Tongue (tissue), 2 donors: ENCODE data around the genes PCDHGA3, PCDHGB3, PCDHGC3 and PCDHGC4.

DNA sequence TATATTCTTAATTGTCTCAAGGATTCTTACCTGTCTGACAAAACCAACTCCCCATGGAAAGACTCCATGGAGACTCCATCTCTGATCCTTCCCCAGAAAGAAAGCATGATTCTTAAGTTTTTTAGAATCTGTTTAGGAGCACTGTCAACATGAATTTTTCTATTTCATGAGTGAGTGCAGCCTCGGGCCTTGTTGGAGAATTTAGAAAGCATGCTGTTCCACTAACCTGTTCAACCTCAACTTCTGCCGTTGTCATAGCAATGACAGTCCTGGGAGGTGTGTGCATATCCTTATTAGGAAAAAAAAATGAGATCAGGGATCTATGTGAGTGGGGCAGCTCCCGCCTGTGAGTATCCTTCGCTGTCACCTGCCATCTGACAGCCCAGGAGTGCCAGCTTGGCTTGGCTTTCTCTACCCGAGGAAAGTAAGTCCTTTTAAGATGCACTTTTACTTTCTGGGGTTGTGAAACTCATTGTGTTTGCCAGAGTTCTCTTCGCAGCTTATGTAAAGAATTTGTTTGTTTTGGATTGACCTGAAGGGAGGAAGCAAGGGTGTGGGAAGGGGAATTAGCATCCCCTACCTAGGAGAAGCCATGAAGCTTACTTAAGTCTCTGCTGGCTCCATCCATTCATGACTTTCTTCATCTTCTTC is 21.8 kb downstream of the PCDHAC2 start:
- RAMPAGE, long total RNA = no peak

- RAMPAGE, long total RNA = no peak
Measured at GRCh38 chr5:141077718-141078198, 16.7 kb upstream of the PCDHB2 start.

DNA sequence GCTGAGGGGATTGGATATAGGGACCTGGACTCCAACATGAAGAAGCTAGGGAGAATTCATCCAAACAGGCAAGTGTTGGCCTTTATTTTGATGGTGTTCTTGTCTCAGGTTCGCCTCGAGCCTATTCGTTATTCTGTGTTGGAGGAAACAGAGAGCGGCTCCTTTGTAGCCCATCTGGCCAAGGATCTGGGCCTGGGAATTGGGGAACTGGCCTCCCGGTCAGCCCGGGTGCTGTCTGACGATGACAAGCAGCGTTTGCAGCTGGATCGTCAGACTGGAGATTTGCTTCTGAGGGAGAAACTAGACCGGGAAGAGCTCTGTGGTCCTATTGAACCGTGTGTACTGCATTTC is 320 bp downstream of the PCDHB4 start:
- RAMPAGE, long total RNA = no peak

- RAMPAGE, long total RNA = no peak
Measured at GRCh38 chr5:141319835-141320662, 535 bp downstream of the TAF7 start.

DNA sequence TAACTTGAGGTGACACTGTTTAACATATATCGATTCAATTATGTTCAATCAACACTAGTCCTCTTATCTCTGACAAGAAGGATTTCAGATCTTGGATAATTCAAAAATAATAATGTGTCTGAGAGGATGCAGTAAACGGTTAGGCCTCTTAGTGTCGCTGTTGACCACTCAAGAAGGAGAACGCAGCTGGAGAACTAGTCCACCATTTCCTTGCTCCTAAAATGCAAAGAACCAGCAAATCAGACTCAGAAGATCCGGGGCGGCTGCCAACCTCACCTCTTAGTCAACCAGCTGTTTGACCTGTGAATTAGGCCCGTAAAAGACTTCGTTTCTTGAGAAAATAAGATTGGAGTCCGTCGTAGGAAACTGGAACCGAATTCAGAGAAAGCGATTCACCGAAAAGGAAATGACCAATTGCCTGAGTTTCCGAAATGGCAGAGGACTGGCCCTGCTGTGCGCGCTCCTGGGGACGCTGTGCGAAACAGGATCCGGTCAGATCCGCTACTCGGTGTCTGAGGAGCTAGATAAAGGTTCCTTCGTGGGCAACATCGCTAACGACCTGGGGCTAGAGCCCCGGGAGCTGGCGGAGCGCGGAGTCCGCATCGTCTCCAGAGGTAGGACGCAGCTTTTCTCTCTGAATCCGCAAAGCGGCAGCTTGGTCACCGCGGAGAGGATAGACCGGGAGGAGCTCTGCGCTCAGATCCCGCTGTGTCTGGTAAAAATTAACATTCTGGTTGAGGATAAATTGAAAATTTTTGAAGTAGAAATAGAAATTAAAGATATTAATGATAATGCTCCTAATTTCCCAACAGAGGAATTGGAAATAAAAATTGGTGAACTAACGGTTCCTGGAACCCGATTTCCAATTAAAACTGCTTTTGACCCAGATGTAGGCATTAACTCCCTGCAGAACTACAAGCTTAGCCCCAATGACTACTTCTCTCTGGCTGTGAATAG is at the start of gene PCDHGA3:
Gene PCDHGA3, plus strand, starts transcription at position 202 of the 957 bp plus-strand sequence.
- RAMPAGE, long total RNA = no peak

DNA sequence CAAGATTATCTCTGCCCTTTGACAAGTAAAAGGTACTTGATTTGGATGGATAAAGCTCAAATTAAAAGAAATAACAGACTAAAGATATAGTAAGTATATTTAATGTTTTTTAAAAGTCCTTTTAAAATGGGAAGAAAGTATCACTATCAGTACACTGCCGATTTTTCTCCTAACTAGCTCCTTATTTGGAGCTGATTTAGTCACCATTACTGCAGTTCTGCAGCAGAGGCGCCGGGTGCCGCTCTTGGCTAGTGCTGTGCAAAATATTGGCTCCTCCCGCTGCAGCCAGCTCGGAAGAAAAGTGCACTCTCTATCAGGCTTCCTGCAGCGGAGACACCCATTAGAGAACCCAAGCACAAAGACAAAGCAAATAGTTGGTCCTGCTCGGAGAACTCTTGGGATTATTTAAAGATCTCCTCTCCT is at the start of gene PCDHGB3:
Gene PCDHGB3, plus strand, starts transcription at position 304 of the 423 bp plus-strand sequence.
- RAMPAGE, long total RNA = no peak

DNA sequence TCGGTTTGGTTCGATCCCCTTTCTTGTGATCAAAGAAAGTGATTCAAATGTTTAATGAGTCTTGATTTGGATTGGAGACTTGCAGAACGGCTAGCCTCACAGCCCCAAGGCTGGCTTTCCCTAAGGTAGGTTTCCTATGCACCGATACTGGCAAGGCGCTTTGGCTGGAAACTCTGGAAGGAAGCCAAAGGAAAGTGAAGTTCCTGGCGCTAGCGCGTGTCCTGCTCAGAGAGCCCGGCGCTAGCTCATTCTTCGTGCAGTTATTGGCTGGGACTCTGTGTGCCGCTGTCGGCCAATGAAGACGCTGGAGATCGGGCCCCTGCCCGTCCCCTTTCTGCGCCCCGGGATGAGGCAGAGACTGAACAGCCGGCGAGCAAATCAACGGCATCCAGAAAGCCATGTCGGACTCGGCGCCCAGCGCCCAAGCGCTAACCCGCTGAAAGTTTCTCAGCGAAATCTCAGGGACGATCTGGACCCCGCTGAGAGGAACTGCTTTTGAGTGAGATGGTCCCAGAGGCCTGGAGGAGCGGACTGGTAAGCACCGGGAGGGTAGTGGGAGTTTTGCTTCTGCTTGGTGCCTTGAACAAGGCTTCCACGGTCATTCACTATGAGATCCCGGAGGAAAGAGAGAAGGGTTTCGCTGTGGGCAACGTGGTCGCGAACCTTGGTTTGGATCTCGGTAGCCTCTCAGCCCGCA is at the start of gene PCDHGC3:
Gene PCDHGC3, plus strand, starts transcription at position 354 of the 697 bp plus-strand sequence.
- RAMPAGE, long total RNA = no peak

- RAMPAGE, long total RNA = no peak
Measured at GRCh38 chr5:141484498-141485222, at the start of gene PCDHGC4. Gene PCDHGC4, plus strand, starts transcription at chr5:141485030.

- RAMPAGE, long total RNA = no peak
Measured at GRCh38 chr5:141528106-141529078, 39.5 kb downstream of the PCDHGC5 start.

DNA sequence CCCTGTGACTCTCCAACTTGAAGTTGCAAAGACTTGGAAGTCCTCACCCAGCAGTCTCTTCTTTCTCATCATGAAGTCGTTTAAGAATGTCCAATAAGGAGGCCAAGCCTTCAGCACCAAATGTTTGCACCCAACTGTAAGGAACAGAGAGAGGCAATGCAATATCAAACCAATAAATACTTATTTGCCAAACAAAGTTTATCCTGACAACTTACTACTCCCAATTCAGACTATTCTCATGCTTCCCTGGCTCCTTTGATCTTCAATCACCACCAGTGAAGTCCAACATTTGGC is 35.7 kb downstream of the DIAPH1 start:
- RAMPAGE, long total RNA = no peak

DNA sequence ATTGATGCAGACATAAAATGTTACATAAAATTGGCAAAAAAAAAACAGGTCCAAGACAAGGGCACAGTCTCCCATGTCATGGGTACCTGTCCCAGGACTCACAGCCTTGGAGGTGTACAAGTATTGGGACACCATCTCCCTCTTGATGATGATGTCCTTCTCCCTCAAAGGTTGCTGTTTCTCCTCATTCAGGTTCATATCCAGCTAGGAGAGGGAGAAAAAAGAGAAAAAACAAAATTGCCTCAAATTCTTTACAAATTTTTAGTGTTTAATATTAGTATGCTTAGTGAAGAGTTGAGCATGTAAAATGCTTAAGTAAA is 34.8 kb downstream of the DIAPH1 start:
- RAMPAGE, long total RNA = no peak

DNA sequence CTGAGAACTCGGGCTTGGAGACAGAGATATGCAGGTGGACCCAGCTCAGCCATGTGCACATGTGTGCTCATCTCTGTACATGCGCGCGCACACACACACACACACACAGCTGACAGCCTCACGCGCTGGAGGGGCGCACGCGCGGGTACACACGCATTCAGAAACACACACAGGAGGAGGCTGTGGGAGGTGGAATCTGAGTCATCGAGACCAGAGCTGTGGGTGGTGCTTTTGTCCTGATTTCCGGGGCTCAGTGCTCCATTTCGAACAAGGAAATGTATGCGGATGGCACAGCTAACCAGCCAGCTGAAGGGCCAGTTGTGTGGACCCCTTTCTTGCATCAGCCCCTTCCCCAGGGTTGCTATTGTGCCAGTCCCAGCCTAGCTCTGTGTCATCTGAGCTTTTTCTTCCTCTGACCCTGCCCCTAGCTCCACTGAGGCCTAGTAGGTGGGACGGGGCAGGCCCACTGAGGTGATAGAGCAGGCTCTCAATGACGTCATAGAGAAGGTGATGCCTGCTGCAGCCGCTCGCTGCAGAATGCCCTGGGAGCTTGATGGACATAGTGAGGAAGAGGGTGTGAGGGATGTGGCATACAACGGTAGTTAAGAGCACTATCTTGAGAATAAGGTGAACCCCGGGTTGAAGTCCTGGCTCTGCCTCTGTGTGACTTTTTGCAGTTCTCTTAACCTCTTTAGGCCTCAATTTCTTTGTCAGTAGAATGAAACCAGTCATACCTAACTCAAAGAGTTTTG is 11.3 kb upstream of the ARAP3 start:
- RAMPAGE, long total RNA = no peak

- RAMPAGE, long total RNA = no peak
Measured at GRCh38 chr5:141840086-141840949, 37.9 kb downstream of the PCDH1 start.

GRCh38 chr5:141841103-141842294 is 36.7 kb downstream of the PCDH1 start:
- RAMPAGE, long total RNA = no peak

GRCh38 chr5:141848960-141849249 is 29.3 kb downstream of the PCDH1 start:
- RAMPAGE, long total RNA = no peak

DNA sequence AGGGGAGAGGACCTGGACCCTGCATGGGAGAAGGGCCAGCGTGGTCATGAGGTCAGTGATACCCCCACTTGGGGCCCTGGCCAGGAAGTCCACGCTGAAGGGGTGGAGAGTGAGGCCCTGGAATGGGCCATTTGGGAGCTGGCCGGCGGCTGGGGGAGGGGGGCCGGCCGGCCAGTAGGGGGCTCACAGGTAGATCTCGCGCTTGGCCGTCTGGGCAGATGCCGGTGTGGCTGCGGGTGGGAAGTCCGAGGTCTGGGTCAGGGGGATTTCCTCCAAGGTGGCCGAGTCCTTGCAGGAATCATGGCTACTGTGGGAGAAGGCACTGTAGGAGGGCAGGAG is 24.4 kb downstream of the PCDH1 start:
- RAMPAGE, long total RNA = no peak

DNA sequence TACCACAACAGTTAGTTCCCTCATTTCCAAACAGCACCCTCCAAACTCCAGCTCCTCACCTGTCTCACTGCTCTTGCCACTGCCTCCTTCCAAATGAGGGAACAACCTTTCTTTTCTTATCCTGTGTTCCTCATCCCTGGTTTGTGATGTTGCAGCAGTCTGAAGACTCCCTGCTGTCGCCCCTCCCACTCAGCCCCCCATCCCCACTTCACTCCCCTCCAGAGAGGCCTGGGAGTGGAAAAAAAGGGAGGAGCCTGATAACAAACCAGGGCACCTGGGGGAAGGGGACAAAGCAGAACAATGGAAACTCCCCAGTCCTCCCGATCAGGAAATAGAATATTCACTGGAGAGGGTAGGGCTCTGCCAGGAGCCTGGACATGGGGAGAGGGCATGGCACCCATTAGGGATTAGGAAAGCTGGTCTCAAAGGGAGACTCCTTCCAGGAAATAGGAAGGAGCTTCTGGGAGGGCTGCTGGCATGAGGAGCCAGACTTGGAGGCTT is 20.2 kb downstream of the PCDH1 start:
- RAMPAGE, long total RNA = no peak

DNA sequence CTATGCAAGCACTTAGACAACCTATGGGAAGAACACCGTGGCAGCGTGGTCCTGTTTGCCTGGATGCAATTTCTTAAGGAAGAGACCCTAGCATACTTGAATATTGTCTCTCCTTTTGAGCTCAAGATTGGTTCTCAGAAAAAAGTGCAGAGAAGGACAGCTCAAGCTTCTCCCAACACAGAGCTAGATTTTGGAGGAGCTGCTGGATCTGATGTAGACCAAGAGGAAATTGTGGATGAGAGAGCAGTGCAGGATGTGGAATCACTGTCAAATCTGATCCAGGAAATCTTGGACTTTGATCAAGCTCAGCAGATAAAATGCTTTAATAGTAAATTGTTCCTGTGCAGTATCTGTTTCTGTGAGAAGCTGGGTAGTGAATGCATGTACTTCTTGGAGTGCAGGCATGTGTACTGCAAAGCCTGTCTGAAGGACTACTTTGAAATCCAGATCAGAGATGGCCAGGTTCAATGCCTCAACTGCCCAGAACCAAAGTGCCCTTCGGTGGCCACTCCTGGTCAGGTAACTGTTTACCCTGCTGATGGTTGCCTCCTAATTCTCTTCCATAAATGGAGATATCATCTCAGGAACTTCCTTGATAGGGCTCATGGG is 9.5 kb downstream of the RNF14 start:
- RAMPAGE, long total RNA = no peak

DNA sequence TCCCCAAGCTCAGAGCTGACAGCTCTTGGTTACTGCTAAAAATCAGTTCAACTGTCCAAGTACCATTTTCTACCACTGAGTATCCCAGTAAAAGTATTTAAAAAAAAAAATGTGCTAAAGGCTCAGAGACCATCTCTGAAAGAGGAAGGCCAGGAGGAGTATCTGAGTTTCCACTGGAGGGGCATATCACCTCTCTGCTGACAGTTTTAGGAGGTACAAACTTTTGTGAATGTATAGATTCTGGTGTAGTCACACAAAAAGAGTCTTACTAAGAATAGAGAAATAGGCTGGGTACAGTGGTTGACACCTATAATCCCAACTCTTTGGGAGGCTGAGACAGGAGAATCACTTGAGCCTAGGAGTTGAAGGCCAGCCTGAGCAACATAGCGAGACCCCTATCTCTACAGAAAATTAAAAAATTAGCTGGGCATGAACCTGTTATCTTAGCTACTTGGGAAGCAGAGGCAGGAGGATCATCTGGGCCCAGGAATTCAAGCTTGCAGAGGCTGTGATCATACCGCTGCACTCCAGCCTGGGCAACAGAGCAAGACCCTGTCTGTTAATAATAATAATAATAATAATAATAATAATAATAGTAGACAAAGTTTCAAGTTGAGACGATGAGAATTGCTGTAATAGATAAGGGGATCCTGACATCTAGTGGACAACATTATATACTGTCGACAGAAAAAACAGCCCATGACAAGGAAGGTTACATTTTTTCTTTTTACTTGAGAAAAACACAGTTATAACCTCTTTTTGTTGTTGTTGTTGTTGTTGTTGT is 35.0 kb downstream of the NDFIP1 start:
- RAMPAGE, long total RNA = no peak

DNA sequence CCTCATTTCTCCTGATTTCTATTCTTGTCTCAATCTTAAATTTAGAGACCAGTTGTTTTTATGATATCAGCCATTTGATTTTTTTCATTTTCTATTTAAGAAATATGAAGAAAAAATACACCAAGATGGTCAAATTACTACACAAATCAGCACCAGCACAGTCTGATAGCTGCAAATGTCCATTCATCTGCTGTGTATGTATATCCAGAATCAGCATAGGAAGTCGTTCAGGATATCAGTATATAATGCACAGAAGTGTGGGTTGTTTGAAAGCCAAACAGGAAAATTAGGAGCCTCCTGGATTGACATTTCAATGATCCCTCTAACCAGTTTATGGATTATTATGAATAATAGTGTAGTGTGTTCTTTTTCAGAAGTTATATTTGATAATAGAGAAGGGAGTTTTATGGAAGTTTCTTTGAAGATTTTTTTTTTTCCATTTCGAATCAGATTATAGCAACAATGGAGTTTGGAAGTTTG is 44.6 kb downstream of the NDFIP1 start:
- RAMPAGE, long total RNA = no peak